ENCODE measurements around a stretch of chr5.

DNA sequence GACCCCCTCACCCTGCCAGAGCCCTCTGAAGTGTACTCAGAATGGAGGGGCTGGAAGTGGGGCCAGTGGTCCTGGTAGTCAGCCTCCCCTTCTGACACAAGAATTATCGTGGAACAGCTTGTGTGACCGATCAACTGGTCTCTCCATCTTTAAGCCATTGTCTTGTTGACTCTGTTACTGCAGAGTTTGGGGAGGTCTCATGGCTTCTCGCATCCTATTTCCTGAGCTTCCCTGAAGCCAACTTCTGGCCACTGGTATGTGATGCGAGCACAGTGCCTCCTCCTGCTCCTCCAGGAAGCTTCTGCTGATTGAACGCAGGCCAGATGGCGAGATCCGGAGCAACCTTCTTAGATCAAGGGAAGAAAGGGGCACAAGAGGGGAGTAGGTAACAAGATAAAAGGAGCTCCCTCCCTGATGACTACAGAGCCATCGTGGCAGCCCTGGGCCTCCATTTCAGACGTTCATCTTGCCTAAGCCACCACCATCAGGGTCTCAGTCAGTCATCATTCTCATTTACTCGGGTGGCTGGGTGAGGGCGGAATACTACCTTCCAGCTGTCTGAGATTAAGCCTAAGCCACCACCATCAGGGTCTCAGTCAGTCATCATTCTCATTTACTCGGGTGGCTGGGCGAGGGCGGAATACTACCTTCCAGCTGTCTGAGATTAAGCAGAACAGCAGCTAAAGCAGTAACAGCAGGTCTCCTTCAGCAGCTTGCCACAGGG lies 27.6 kb upstream of the MGAT1 start:
- PRO-cap, 5 experiments = peak in 4 of 5 experiments; most common plus-strand start position 423 of the sequence (in 4)
- RAMPAGE, long total RNA, 2 experiments = start-site peak on the plus strand in 1 of 2 experiments, centred at position 347 of the sequence, 9 reads per replicate
- RRBS = no CpG with 5 or more reads among the region's 14 CpGs

- PRO-cap, 5 experiments = no peak in any of the 5 experiments
- RAMPAGE, long total RNA, 2 experiments = no peak in any of the 2 experiments
- RRBS = no CpG with 5 or more reads among the region's 2 CpGs
These were observed 4.4 kb downstream of the BTNL9 start for GRCh38 chr5:181044519-181044719.

DNA sequence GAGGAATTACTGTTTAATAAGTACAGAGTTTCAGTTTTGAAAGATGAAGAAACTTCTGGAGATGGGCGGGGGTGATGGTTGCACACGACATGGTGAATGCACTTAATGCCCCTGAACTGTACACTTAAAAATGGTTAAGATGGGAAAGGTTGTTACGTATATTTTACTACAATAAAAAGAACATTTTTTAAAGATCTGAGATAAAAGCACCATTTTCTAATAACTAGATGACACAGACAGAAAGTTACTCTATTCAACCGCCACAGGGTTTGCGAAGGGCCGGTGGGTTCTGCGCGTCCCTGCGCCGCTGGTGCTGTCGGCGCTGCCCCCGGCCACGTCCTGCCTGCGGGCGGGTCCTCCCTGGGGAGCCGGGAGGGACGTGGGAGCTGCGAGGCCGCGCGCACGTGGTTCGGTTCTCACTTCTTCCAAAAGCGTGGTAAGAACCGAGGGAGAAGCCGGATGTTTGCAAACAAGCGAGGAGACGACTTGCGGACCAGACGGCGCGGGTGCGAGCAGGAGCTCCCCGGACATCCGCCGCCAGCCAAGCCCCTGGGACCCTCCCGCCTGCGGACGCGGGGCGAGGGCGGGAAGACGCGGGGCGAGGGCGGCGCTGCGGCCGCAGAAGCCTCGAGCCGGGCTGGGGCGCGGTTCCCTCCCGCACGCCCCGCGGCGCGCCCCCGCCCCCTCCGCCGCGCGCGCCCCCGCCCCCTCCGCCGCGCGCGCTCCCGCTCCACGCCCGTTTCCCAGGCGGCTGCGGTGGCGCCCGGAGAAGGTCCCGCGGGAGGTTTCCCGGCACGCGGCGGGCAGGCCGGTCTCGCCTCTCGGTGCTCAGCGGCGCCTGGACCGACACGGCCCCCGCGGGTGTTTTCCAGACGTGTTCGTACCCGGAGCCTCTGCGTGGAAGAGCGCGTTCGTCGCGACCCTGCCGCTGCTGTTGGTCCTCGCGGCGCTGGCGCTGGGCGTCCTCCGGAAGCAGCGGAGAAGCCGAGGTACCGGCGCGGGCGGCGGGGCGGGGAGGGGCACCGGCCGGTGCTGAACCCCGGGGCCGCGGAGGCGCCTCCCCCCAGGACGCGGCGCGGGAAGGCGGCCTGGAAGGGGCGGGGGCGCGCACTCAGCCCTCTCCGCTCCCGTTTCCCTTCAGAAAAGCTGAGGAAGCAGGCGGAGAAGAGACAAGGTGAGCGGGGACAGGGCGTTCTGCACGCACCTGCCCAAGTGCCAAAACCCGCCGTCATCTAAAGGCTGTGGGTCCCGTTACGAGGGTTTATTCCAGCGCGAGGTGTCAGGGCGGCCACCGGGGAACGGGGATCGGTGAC lies 12.7 kb downstream of the BTNL9 start:
- PRO-cap, 5 experiments = peak in 1 of 5 experiments; most common plus-strand start position 1,140 of the sequence (in 1)
- RAMPAGE, long total RNA, 2 experiments = no peak in any of the 2 experiments
- RRBS = 5% methylated on average over 60 of the region's 148 CpGs

DNA sequence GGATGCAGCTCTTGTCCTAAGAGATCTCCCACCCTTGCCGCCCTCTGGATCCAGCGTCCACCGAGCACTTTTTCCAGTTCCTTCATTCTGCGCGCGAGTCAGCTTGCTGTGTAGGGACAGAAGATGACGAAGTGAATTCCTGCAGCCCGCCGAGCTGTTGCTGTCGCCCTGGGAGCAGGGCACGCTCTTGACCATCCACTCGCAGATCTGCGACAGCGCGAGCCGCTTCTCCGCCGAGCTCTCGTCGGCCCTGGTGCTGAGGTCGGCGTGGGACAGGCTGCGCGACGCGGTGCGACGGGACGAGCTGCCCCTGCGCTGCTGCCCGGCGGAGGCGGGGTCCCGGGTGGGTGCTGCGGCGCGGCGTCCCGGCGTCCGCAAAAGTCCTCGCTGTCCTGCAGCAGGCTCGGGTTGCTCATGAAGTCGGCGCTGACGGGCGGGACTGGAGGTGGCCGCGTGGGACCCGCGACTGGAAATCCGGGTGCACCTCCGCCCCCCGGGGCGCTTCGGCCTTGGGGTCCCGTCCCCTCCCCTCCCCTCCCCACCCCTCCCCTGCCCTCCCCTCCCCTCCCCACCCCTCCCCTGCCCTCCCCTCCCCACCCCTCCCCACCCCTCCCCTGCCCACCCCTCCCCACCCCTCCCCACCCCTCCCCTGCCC lies 30.5 kb downstream of the OR2V1 start:
- PRO-cap, 5 experiments = no peak in any of the 5 experiments
- RAMPAGE, long total RNA, 2 experiments = no peak in any of the 2 experiments
- RRBS = 8% methylated on average over 9 of the region's 57 CpGs

GRCh38 chr5:181163411-181163924 lies 16.1 kb downstream of the OR2V2 start:
- PRO-cap, 5 experiments = no peak in any of the 5 experiments
- RAMPAGE, long total RNA, 2 experiments = no peak in any of the 2 experiments
- RRBS = no CpG with 5 or more reads among the region's 12 CpGs

- PRO-cap, 5 experiments = peak in 1 of 5 experiments; most common plus-strand start chr5:181187696 (in 1)
- RAMPAGE, long total RNA, 2 experiments = no peak in any of the 2 experiments
- RRBS = no CpG with 5 or more reads among the region's 25 CpGs
These were observed 17.8 kb downstream of the TRIM7 start for GRCh38 chr5:181186970-181187870.

DNA sequence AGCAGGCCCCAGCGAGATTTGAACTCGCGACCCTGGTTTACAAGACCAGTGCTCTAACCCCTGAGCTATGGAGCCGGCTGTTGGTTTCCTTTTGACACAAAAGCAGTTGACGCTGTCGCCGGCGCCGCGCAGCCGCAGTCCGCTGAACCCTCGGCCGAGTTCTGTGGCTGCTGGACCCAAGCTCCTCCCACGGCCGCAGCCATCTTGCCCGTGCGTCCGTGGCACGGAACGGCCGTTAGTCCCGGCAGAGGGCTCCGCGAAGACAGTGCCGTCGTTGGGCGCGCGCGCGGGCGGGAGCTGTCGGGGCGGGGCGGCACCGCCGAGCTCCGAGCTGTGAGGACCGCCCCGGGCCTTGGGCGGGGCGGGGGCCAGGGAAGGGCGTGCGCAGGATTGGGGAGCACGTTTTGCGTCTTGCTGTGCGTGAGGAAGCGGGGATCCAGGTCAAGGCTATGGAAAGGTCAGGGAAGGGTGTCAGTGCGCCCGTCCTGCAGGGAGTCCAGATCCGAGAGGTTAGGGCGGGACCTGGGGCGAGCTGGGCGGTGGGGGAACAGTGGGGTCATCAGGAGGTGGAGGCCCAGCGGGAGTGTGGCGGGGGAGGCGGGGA lies 13.2 kb downstream of the TRIM7 start:
- PRO-cap, 5 experiments = peak in 5 of 5 experiments; most common plus-strand start position 238 of the sequence (in 3); most common minus-strand start position 267 of the sequence (in 4)
- RAMPAGE, long total RNA, 2 experiments = start-site peak on the plus strand in 1 of 2 experiments, centred at position 212 of the sequence, 14 reads per replicate
- RRBS = under 1% methylated on average over 19 of the region's 58 CpGs

DNA sequence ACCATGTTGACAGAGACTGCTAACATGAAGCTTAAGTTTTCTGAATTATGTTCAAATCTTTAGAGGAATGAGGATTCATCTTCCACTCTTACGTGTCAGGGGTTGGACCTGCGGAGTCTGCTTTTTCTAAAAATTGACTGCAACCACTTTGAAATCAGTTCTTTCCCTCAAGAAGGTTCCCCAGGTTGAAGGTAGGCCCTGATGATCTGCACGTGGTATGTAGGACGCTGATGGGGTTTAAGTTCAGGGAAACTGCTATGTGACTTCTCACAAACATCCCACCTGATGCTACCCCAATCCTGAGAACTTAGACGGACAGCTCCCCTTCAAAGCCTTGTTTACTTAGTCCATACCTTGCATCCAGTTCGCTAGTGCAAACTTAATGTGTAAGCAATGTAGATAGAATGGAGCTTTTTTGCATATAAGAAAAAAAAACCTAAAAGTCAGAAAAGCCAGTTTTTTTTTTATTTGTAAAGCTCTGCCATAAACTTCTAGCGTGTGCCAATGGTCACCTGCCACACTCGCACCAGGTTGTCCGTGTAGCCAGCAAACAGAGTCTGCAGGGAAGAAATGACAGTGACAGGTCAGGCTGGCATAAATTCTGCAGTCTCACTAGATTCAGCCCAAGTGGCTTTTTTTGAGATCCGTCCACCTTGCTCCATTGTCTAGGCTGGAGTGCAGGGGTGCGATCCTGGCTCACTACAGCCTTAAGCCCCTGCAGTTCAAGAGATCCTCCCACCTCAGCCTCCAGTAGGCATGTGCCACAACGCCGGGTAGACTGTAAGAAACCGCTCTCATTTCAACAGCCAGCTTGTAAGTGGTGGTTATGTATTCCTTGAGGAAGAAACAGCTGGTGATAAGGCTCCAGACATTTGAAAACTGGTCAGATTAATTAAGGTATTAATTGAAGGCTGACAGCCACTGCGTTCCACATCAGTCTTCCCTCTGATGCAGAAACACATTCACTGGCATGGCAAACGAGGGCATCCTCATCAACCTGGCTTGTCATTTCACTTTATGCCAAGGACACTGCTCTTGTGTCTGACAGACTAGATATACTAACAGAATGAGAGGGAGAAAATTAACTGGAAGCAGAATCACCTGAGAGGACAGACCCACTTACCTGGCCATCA lies 6.9 kb downstream of the RACK1 start:
- PRO-cap, 5 experiments = no peak in any of the 5 experiments
- RAMPAGE, long total RNA, 2 experiments = no peak in any of the 2 experiments
- RRBS = no CpG with 5 or more reads among the region's 16 CpGs

All from liver (tissue), 9 donors.